ENCODE data around the gene HOXB5.

DNA sequence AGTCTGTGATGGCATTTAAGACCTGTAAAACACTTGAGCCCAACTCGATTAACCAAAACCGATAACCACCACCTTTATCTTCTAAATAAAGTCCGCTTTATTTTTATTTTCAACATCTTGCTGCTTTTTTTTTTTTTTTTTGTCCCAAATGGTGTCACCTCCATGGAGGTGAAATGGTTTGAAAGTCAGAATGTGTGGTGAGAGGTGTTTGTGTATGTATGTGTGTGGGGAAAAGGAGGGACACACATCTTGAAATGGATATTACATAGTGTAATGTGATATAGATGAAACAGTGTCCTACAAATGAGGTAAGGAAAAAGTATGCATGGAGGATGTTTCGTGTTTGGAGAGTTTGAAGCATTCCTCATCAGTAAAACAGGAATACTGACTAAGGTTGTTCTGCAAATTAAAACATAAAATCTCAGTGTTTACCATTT, 8.6 kb upstream of the TBKBP1 start:
- PRO-cap, result no peak

GRCh38 chr17:47841718-47842391, 782 bp upstream of the SCRN2 start:
- PRO-cap, result no peak

GRCh38 chr17:47905013-47906177, 9.4 kb downstream of the SP2 start:
- PRO-cap, result unidirectional peak, plus-strand start at chr17:47905680

GRCh38 chr17:47946109-47946551, 4.8 kb downstream of the PNPO start:
- PRO-cap, result no peak

DNA sequence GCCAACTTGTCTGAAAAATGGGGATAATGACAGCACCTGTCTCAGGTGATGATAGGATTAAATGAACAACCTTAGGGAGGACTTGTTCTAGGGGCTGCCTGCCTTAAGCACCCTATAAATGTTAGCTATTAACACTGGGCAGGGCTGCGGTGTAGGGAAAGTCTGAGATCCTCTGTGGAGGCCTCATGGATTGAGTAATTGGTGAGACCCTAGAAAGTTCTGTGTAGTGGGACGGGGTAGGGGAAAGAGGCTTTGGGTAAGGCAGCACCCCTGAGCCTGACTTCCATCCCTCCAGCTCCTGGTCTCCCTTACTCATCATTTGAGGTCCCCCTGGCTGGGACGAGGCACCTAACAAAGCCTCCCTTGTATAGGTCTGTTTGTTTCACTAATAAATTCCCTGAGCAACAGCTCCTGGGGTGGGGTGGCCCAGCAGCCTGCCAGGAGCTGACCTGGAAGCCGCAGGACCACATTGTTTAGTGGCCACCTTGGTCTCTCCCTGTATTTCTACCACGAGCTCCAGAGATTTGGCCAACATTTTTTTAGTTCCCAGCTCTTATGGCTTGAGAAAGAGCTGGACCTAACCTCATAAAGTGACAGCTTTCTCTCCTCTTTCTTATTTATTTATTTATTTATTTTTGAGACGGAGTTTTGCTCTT, 7.3 kb downstream of the PRR15L start:
- PRO-cap, result no peak

DNA sequence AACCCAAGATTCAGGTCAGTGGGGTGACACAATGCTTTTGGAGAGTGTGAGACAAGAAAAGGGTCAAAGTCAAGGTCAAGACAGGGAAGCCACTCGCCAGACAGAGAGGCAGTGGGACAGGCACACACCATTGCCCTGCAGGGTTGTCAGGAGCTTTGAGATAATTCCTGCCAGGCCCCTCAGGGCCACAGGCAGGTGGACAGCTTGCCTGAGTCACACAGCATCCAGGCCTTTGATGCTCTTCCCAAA, 4.0 kb downstream of the PRR15L start:
- PRO-cap, result no peak

- PRO-cap, result no peak
These were observed 2.1 kb downstream of the PRR15L start for GRCh38 chr17:47955229-47956254.

- PRO-cap, result no peak
These were observed 11.2 kb downstream of the COPZ2 start for GRCh38 chr17:48026330-48026908.

GRCh38 chr17:48441204-48441890, 11.3 kb upstream of the SKAP1 start:
- PRO-cap, result no peak

DNA sequence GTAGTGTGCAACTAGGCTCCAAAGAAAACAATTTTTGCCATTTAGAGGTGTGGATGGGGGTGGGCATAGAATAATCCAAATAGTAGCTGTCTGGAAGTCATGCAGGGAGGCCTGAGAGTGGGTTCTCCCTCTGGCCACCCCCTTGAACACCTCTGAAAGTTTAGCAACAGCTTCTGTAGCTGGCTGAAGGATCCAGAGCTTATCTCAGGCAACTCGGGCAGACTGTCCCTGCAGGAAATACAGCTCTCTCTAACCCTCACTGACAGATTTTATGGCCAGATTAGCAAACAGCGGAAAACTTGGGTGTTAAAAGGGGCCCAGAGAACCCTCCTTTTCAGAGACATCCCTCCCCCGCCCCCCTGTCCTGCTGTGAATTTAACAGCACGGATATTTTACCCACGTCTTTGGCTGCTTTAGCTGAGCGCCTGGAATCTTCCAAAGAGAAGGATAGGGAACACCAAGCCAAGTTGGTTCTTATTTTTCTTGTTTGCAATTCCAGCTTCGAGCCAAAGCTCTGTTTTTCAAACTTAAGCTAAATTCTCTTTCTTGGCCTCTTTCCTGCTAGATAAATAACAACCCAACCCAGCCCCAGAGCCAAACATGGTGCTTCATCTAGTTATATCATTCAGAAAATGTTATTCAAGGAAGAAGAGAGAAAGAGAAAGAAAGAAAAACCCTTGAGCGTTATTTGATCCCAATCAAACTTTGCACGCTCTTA, 2.2 kb upstream of the HOXB2 start:
- PRO-cap, result no peak

DNA sequence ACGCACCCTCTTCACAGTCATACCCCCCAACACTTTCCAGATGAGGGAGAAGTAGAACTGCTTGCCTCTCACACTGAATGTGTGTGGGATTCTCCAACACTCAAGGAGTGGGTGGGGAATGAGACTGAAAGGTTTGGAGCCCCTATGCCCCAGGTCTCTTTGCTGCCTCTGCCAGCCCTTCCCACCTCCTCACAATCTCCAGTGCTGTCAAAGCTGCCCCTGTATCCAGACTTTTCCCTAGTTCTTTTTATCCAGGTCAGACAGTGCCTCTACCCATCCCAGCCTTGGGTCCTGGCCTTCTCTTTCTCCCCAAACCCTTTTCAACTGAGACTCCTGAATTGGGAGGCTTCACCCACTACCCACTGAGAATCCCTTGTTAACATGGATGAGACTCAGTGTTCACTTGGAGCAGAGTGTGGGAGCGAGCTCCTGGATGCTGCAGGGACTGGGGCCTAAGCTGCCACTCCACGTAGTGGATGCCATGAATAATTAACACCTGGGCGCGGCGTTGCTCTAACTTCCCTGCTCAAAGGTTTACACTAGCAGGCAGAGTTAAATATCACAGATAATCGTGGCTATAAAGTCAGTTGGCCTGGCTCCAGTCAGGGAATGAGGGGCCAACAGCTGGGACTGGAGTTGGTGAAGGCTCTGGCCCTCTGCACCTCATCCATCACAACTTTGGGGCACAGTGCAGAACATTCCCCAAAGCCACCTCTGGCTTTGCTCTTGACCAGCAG, 11.2 kb downstream of the HOXB4 start:
- PRO-cap, result no peak

GRCh38 chr17:48567549-48568184, 10.5 kb downstream of the HOXB4 start:
- PRO-cap, result no peak

DNA sequence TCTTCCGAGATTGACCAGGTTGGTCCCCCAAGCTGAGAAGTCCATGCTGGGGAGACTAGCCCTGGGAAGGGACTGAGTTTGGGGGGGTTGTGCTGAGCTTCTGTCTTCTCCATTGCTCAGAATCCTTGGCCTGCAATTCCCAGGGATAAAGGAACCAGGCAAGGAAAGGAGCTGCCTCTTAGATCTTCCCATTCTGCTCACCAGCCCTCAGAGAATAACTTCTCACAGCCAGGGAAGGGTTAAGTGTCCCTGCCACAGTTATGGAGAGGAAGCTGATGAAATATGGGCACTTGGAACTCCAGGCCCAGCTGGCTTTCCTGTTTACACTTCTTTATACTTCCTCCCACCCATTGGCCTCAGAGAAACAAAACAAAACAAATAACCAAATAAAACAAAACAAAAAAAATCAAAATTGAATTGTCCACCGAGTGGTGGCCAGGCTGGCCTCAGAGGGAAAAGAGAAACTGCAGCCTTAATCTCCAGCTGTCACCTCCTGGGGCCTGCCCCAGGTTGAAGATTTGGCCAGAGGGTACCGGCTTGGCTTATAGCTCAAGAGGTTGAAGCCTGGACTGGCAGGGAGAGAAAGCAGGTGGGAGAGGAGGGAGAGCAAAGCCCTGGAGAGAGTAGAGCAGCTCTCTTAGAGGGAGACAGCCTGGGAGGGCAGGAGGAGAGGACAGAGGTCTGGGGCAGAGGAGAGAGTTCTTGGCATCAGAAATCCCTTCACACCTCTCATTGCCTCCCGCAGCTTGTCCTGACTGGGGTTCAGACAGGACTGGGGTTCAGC, 2.4 kb downstream of the HOXB3 start:
- PRO-cap, result no peak

- PRO-cap, result no peak
These were observed at the start of gene HOXB5 for GRCh38 chr17:48592973-48593882. HOXB5 (minus strand) TSS chr17:48593779.

DNA sequence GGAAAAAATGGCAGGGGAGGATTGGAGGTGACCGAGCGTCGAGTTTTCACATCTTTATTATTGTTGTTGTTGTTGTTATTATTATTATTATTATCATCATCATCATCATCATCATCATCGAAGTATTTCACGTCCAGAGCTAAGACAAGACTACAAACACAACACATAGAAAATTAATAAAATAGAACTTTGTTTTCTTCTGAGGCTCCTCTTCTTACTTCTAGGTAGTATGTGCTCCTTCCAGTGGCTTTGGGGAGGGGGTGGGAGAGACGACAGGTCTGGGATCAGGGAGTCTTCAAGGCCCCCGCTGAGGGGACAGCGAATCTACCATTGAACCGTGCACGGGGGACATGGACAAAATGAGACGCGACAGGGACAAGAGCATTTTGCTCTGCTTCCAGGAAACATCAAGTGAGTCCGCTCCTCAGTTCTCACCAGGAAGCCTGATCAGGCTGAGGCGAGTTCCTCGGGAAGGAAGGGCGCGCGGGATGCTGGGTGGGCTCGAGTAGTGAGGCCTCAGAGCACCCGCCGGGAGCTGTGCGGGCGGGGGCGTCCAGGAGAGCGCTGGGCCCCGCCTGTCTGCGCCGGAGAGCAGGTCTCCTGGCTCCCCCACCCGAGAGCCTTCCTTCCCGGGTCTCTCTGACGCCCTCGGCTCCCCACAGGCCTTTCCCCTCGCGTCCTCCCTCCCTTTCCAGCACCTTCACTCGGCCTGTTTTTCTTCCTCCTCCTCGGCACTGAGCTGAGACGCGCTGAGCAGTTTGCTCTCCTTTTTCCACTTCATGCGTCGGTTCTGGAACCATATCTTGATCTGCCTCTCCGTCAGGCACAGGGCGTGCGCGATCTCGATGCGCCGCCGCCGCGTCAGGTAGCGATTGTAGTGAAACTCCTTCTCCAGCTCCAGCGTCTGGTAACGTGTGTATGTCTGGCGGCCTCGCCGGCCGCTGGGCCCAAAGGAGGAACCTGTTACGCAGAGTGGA, 2.4 kb upstream of the HOXB5 start:
- PRO-cap, result no peak

DNA sequence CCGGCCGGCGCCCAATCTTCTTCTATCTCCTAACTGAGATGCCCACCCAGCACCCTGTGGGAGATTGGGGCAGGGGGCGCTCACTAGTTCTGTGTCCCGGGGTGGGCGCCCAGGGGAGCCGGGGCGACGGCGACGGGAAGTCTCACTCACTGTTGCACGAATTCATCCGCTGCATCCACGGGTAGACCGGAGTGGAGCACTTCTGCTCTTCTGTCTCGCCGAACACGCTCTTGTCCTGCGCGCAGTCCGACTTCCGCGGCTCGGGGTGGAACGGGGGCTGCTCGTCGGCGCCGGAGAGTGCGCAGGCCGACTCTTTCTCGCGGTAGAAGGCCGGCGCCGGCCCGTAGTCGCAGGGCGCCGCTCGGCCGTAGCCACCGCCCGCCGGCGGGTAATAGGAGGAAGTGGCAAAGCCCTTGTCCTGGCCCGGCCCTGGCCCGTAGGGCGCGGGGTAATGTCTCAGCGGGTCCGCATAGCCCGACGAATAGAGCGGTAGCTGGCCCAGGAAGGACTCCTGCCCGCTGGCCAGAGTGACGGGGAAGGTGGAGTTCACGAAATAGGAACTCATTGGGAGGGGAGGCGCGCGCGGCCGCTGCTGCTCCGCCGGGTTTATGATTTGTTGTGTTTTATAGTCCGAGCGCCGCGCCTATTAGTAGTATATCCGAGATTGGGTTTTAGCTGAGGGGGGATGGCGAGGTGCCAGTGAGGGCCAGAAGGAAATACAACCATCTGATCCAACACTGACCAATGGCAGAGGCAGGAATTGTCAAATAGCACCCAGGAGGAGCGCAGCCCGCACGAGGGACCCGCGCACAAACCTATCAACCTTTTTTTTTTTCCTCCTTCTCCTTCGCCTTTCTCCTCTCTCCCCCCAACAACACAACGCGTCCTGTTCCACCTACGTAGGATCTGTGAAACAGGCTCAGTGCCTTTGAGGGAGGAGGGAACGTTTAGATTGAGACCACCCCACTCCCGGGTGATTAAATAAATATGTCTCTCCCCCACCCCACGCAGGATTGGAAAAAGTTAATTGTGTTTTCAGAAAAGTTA, 4.3 kb upstream of the HOXB5 start:
- PRO-cap, result bidirectional peak, plus-strand start at position 628 of the sequence, minus-strand start at position 648 of the sequence

GRCh38 chr17:48611258-48611636, 430 bp upstream of the HOXB7 start:
- PRO-cap, result no peak

GRCh38 chr17:48621435-48622006, 4.6 kb downstream of the HOXB9 start:
- PRO-cap, result no peak

DNA sequence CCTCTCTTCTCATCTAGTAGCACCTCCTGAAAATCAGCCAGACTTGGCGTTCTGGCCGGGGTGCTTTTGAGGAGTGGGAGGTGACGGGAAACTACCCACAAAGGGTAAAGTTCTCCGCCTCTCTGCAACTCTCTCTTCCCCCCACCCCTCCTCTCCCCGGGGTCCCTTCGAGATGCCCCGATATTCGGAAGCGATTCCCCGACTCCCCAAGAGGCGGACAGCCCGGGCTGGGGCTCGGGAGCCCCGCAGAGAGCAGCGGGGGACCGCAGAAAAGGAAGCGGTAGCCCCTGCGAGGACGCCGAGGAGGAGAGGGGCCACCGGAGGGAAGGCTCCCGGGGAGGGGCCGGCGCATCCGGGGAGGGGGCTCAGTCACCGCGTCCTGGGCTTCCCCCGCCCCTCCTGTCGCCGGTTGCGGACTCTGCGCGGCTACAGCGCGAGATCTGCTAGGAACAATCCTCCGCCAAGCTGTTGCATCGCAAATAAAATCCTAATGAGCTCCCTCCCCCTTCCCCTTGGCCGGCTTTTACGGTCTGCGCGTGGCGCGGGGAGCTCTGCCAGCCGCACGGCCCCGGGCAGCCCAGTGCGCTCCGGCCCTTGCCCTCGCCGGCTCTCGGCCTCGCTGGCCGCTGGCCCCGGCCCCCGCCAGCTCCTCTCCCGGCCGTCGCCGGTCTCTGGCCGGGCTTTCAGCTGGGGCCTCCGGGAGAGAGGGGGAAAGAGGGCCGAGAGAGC, 1.2 kb downstream of the HOXB9 start:
- PRO-cap, result no peak

DNA sequence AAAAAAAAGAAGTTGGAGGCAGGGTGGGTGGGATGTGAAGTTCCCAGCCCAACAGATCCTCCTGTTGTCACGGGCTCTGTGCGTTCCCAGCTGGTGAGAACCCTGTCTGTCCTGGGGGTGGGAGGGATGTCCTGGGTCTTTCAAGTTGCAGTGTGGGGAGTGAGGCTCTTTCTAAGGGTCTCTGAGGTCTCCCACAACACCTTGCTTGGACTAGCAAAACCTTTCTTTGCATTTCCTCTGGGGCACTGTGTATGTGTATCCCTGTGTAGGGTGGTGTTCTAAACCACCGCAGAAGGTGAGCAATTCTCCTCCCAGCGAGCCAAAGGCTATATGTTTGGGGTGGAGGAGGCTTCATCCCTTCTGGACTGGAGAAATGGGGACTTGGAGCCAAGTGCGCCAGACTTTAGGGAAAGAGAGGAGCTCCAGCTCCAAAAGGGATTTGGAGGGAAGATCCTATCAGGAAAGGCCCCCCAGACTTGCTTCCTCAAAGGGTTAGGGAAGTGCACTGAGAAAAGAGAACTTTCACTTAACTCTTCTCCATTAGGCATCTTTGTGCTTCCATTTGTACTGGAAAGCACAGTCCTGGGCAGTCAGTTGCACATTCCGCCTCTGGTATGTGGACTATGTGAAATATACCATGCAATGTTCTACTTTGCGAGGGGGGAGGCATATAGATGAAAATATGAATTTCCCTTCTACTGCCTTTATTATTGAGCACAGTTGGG, 18.8 kb upstream of the HOXB9 start:
- PRO-cap, result no peak